Smooth muscle cell (in vitro differentiated cells): ENCODE measurements around a stretch of chr6.

GRCh38 chr6:157200722-157201534 is 122.4 kb downstream of the TMEM242 start:
- RAMPAGE, long total RNA, result start-site peak on the plus strand at chr6:157200719-157201113, 57 and 22 reads in 2 replicates

DNA sequence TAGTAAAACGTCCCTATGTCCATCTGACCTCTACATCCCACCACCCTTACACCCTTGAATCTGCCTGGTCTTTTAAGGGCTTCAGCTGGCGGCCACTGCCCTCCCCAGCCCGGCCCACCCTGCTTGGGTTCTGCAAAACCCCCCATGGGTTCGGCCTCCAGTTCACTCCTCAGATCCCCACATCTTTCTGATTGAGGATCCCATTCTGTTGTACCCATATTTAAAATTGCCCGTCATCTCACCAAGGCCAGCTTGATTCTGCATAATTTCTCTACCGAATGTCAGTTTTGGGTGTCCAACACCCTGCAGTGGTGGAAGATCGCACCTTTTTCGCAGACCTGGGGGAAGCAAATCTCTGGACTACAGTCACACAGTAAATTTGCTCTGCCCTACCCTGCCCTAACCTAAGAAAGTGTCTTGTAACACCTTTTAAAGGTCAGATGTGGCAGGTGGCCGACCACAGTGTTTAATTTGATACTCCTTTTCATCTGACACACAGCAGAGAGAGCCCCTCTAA is 110.1 kb downstream of the TMEM242 start:
- RAMPAGE, long total RNA, result no peak

- RAMPAGE, long total RNA, result no peak
These were observed 26.1 kb upstream of the ZDHHC14 start for GRCh38 chr6:157354936-157355261.

DNA sequence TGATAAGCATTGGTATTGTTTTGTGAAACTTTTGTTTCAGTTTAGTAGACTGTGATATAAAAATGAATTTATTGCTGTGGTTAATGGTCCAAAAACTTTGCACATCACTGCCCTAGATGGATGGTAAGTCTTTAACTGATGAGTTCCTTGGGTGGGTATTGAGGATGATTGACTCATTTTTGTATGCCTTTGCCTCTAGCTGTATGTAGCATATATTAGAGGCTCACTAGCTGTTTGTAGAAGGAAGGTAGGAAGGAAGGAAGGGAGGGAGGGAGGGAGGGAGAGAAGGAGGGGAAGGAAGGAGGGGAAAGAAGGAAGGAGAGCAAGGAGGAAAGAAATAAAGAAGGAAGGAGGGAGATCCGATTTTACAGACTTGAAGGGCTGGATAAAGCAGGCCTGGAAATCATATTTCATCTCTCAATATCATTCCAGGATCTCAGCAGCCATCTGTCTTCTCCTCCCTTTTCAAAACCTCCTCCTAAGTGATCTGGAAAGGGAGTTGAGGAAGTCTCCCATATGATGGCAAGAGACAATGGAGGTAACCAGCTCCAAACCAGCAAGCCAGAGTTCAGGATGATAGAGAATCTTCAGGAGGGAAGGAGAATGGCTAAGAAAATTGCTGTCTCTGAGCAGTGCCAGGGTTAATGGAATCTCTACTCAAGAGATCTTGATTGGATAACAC is 48.5 kb downstream of the ZDHHC14 start:
- RAMPAGE, long total RNA, result no peak

DNA sequence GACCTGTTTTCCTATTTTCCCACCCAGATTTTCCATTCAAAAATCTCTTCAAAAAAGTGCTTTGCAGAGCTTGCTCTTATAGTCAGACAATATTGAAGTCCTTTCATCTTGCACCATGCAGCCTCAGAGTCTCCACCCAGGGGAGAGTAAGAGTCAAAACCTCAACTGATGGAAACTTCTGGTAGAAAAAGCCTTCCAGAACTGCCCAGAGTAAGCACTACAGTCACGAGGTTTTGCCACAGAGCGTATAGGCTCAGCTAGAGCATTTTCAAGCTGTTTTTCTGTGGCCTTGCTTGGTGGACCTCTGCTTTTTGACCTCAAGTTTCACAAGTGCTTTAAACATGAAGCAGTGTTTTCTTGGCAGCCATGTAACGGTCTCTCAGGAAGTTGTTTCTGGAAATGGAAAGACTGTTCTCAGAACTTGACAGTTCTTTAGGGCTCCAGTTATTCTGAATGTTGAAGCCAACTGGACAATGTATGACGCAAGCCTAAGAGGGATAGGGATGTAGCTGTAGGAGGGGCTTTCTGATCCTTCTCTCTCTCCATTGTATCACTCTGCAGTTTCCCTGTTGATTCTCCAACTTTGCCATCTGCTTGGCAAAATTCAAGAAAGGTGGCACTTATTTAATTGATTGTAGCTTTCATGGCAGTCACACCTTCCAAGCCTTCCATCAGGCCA is 146.5 kb downstream of the ZDHHC14 start:
- RAMPAGE, long total RNA, result no peak

GRCh38 chr6:157530151-157530692 is 149.2 kb downstream of the ZDHHC14 start:
- RAMPAGE, long total RNA, result no peak

- RAMPAGE, long total RNA, result no peak
These were observed 192.5 kb upstream of the SNX9 start for GRCh38 chr6:157630263-157631215.

DNA sequence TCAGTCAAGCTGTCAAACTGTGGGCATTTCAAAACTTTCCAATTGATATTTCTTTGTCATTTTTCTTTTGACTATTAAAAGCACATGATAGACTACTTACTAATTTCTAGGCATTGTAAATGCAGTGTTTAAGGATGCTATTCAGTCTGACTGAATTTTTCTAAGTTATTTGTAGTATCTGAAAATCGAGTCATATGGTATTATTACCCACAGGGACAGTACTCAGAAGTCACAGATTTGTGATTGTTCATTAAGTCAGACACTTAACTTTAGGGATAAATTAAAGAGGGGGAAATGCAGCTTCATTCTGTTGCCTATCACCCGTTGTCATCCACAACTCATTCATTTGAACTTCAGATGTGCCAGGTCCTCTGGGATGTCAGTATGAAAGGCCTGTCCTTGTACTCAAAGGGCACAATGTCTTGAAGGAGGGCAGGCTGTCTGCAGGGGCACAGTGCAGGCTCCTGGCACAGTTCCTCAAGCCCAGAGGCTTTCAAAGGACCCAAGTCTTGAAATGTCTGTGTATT is 9.0 kb downstream of the SNX9 start:
- RAMPAGE, long total RNA, result no peak

- RAMPAGE, long total RNA, result no peak
These were observed 58.4 kb downstream of the SNX9 start for GRCh38 chr6:157881183-157882113.

DNA sequence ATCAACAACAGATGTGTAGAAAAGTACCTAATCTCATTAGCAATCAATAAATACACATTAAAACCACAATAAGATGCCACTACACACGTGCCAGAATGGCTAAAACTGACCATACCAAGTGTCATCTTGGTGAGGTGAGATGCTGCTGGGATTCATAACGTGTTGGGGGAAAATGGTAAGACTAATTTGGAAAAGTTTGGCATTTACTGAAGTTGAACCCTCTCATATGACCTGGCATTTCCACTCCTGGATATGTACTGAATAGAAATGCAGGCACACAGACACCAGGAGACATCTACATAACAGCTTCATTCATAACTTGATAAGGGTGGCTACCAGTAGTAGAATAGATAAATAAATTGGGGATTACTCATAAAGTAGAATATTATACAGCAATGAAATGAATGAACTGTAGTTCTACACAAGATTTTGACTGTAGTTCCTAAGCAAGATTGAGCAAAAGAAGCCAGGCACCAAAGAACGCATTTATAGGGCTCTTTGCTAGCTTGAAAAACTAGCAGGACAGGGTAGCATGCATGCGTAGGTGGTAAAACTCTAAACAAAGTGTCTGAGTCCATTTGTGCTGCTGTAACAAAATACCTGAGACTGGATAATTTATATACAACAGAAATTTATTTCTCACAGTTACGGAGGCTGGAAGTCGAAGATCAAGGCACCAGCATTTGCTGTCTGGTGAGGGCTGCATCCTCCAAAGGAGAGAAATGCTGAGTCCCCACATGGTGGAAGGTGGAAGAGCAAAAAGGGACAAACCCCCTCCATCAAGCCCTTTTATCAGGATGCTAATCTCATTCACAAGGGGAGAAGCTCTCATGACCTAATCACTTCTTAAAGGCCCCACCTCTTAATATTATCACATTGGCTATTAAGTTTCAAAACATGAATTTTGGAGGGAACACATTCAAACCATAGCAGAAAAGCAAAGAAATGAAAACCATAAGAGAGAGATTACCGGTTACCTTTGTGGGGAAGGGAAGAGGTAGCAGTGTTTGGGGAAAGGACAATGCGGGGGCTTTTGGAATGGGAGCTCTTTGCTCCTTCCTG is 56.1 kb upstream of the SYNJ2 start:
- RAMPAGE, long total RNA, result no peak

DNA sequence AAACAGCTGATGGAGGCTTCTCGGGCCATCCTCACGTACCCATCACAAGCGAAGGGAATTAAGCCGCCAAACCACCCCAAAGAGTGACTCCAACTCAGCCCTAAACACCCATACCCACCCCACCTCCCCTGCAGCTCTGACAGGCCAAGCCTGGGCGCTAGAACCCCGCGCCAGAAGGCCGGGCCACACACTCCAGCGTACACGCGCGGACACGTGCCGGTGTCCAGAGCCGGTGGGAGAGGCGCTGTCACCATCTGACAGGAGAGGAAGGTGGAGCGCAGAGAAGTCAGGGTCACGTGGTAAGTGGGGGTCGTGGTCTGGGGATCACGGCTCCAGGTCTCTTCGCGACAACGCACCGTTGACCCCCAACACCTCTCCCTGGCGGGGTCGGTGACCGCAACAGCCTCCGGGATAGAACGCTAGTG is 765 bp upstream of the SYNJ2 start:
- RAMPAGE, long total RNA, result no peak

DNA sequence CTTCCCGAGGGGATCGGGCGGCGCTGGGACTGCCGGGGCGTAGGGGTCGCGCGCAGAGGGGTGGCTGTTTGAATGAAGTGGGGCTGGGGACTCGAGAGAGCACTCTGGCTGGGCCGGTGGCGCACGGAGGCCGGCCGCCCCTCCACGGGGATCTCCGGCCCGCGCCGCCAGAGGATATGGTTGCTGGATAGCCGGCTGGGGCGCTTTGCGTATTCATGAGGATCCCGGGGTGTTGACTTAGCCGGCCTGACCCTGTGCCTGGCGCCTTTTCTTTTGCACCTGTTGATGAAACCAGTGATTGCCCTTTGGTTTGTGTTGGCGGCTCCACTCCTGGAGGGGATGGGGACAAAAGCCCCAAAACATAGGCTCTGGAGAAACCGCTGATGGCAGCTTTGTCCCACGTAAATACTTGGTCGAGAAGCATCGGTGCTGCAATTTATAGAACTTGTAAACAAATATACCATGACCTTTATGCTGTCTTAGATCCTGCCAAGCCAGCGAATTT is 558 bp downstream of the SYNJ2 start:
- RAMPAGE, long total RNA, result no peak

DNA sequence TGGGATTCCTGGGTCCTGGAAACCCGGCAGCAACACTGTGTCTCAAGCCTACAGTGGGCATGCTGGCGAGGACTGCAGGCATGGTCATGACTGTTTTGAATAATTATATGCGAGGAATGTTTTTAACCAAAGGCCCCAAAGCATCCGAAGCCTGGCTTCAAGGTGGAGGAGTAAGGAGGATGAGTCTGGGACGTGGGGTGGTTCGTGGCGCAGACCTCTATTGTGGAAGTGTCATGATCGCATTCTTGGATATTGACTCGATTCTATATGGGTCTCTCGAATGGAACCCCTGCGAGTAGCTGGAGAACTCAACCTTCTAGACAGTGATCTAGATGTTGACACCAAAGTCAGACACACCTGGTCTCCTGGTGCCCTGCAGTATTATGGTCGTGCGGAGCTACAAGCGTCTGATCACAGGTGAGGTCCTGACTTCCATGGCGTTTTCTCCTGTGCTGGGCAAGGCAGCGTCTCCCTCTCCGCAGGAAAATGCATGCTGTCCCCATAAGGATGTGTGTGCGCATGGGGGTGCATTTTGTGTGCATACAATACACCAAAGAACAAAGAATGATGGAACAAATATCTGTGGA is 90.1 kb downstream of the SERAC1 start:
- RAMPAGE, long total RNA, result no peak

- RAMPAGE, long total RNA, result no peak
These were observed 80.2 kb upstream of the TMEM181 start for GRCh38 chr6:158479726-158479972.

GRCh38 chr6:158565874-158567102 is 6.4 kb downstream of the TMEM181 start:
- RAMPAGE, long total RNA, result no peak

GRCh38 chr6:158630683-158631667 is 13.6 kb downstream of the DYNLT1 start:
- RAMPAGE, long total RNA, result no peak

- RAMPAGE, long total RNA, result no peak
These were observed 12.9 kb downstream of the DYNLT1 start for GRCh38 chr6:158631668-158632056.

DNA sequence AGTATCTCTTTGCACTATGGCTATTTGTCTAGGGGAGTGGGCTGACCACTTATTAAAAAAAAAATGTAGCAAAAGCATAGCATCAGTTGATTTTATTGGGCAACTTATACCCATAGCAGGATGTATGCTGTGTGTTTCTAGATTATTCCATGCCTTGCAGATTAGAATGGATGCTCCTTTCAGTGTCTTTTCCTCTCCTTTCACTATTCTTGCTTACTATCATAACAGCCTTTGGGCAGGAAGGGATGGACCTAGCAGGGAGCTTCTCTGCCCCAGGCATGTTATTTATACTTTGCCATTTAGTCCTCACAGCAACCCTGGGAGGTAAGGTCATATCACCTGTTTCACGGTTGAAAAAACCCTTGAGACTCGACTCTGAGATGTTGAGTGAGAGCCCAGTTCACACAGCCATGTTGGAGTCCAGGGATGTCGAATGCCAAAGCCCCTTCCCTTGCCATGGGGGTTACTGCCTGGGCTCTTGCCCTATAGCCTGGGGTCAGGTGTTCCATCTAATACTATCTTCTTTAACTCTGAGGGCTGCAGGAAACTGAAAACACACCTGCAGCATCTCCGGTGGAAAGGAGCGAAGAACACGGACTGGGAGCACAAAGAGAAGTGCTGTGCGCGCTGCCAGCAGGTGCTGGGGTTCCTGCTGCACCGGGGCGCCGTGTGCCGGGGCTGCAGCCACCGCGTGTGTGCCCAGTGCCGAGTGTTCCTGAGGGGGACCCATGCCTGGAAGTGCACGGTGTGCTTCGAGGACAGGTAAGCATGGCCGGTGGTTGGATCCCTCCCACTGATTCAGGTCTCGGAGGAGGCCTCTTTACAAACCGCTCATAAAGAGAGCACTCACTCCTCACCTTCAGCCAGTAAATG is 15.2 kb downstream of the SYTL3 start:
- RAMPAGE, long total RNA, result no peak

DNA sequence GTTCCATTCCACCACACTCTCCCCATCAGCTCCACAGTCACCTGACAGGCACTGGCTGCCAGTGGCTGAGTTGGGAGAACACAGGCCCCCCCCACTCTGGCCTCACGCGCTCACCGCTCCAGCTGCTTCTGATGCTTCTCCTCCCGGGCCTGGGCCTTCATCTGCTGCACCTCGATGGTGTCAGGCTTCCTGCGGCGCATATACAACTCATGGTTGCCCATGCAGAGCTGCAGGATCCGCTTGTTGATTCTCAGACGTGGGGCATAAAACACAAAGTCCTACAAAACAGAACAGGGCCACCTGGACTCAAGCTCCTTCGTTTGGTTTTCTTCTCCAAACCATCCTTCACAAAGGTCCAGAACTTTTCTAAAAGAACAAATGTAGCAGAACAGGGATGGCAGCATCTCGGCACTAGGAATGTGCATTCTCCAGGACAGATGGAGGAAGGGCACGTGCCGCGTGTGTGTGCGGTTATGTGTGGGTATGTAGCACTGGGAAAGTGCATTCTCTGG is 48.0 kb downstream of the EZR start:
- RAMPAGE, long total RNA, result no peak

- RAMPAGE, long total RNA, result no peak
These were observed 46.3 kb downstream of the EZR start for GRCh38 chr6:158772539-158773634.